ENCODE data around the genes OCLN, GTF2H2C, SERF1B, SMN1, MCCC2 and CARTPT.

GRCh38 chr5:69491816-69492926 is at the start of gene OCLN:
Gene OCLN (plus strand): TSS chr5:69492790.
- PRO-cap, 4 experiments, result peak in 4 of 4 experiments; most common plus-strand start chr5:69492790 (in 2); most common minus-strand start chr5:69492709 (in 4)
- RAMPAGE, long total RNA, 2 experiments, result start-site peak on the plus strand in 2 of 2 experiments, at chr5:69492504-69492820 at its widest, 32 to 362 reads per replicate; start-site peak on the minus strand in 1 of 2 experiments, at chr5:69492681-69492734 at its widest, 7 reads per replicate

DNA sequence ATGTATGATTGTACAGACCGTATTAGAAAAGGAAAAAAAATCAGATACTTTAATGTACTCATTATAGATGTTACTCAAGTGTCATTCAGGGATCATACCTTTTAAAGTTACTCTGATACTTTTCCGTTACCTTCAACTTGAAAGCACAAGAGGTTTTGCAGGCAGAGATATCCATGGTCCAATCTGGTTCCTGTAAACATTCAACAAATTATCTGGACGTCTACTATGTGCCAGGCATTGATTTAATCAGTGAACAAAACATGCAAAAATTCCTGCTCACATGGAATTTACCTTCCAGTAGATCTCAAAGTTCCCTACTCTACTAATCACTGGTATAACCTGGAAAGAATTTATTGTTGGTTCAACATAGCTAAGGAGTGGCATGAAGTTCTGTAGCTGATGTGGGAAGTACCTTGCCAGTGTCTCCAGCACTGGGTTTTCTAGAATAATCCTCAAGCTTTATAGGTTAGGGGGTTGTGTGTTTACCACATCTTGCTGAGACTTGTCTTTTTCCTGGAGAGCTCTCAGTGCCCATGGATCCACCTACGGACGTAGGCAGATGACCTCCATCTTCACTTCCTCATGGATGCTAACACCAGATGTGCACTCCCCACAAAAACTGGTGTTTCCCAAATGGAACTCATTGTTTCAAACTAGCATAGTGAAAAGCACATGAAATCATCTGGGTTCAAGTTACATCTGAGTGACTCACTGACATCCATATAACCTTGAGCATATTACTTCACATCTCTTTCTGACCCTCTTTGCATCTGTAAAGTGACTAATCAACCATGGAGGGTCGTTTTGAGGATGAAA is 9.9 kb downstream of the OCLN start:
- PRO-cap, 4 experiments, result peak in 2 of 4 experiments; most common plus-strand start position 383 of the sequence (in 1); most common minus-strand start position 185 of the sequence (in 2)
- RAMPAGE, long total RNA, 2 experiments, result no peak in any of the 2 experiments

GRCh38 chr5:69525954-69526801 is 33.6 kb downstream of the OCLN start:
- PRO-cap, 4 experiments, result peak in 3 of 4 experiments; most common plus-strand start chr5:69526354 (in 3)
- RAMPAGE, long total RNA, 2 experiments, result no peak in any of the 2 experiments

DNA sequence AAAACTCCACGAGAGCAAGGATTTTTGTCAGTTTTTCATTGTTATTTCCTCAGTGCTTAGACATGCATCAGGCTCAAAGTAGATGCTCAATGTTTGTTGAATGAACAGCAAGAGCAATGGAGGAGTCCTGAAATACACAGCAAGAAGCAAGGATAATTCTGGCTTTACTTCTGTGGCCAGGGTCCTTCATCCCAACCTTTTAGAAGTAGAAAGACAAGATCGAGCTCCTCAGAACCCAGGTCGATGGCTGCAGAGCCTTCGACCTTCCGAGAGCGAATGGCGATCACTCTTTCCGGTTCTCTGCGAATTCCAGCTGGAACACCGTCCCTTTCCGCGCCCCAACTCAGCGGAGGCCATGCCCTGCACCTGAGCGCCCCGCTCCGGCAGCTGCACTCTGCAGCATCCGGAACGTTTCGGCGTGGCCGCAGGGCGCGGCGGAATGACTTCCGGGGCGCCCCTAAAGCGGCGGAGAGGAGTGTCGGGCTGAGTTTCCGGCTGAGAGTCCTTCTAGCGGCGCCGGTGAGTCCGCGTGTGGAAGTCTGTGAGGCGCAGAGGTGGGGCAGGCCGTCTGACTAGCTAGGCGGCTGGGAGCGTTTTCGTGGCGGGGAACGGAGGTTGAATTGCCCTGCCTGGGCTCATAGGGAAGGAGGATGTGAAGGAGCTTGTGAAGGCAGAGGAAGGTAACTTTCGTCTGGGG is at the start of gene GTF2H2C:
Gene GTF2H2C (plus strand): TSS at position 468 of the 697 bp plus-strand sequence.
- PRO-cap, 4 experiments, result peak in 4 of 4 experiments; most common plus-strand start position 549 of the sequence (in 2); most common minus-strand start position 320 of the sequence (in 2)
- RAMPAGE, long total RNA, 2 experiments, result start-site peak on the plus strand in 2 of 2 experiments, centred at positions 503 to 516 of the sequence, 114 to 267 reads per replicate

GRCh38 chr5:70024887-70025492 is at the start of gene SERF1B:
Gene SERF1B (plus strand): TSS chr5:70025251.
- PRO-cap, 4 experiments, result no peak in any of the 4 experiments
- RAMPAGE, long total RNA, 2 experiments, result no peak in any of the 2 experiments

- PRO-cap, 4 experiments, result no peak in any of the 4 experiments
- RAMPAGE, long total RNA, 2 experiments, result no peak in any of the 2 experiments
Observed at GRCh38 chr5:70924922-70925289, at the start of gene SMN1. Gene SMN1 (plus strand): TSS chr5:70925087.

DNA sequence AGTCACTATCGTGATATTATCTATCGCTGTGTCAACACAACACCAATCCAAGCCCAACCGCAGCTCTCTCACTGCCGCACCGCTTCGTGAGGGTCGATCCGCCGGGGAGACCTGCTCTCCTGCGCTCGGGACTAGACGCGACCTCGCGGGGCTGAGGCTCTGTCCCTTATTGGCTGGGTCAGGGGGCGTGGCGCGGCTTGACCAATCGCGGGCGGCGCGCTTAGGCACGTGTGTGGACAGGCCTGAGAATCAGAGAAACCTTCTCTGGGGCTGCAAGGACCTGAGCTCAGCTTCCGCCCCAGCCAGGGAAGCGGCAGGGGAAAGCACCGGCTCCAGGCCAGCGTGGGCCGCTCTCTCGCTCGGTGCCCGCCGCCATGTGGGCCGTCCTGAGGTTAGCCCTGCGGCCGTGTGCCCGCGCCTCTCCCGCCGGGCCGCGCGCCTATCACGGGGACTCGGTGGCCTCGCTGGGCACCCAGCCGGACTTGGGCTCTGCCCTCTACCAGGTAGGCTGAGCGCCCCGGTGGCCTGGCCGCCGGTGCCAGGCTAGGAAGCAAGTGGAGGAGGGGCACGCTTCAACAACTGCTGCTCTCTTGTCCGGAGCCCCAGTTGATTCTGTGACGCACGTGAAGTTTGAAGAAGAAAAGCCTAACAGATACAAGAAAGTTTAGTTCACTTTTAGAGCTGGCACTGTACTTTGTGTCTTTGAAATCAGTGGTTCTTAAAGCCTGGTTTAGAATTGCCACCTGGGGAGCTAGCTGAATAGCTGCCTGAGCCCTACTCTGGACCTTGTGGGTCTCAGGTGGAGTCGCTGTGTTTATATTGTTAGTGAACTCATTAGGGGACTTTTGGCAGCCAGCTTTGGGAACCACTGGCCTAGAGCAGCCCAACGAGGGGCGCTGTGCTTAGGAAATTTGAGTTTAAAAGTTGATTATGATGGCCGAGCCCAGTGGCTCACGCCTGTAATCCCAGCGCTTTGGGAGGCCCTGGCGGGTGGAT is at the start of gene MCCC2:
Gene MCCC2 (plus strand): TSS at position 289 of the 996 bp plus-strand sequence.
- PRO-cap, 4 experiments, result peak in 4 of 4 experiments; most common plus-strand start position 305 of the sequence (in 4); most common minus-strand start position 142 of the sequence (in 3)
- RAMPAGE, long total RNA, 2 experiments, result start-site peak on the plus strand in 2 of 2 experiments, centred at positions 294 to 306 of the sequence, 1,299 to 1,729 reads per replicate

- PRO-cap, 4 experiments, result no peak in any of the 4 experiments
- RAMPAGE, long total RNA, 2 experiments, result no peak in any of the 2 experiments
Observed at GRCh38 chr5:71588048-71588369, 869 bp downstream of the MCCC2 start.

GRCh38 chr5:71718894-71719354 is at the start of gene CARTPT:
Gene CARTPT (plus strand): TSS chr5:71719275.
- PRO-cap, 4 experiments, result no peak in any of the 4 experiments
- RAMPAGE, long total RNA, 2 experiments, result no peak in any of the 2 experiments

DNA sequence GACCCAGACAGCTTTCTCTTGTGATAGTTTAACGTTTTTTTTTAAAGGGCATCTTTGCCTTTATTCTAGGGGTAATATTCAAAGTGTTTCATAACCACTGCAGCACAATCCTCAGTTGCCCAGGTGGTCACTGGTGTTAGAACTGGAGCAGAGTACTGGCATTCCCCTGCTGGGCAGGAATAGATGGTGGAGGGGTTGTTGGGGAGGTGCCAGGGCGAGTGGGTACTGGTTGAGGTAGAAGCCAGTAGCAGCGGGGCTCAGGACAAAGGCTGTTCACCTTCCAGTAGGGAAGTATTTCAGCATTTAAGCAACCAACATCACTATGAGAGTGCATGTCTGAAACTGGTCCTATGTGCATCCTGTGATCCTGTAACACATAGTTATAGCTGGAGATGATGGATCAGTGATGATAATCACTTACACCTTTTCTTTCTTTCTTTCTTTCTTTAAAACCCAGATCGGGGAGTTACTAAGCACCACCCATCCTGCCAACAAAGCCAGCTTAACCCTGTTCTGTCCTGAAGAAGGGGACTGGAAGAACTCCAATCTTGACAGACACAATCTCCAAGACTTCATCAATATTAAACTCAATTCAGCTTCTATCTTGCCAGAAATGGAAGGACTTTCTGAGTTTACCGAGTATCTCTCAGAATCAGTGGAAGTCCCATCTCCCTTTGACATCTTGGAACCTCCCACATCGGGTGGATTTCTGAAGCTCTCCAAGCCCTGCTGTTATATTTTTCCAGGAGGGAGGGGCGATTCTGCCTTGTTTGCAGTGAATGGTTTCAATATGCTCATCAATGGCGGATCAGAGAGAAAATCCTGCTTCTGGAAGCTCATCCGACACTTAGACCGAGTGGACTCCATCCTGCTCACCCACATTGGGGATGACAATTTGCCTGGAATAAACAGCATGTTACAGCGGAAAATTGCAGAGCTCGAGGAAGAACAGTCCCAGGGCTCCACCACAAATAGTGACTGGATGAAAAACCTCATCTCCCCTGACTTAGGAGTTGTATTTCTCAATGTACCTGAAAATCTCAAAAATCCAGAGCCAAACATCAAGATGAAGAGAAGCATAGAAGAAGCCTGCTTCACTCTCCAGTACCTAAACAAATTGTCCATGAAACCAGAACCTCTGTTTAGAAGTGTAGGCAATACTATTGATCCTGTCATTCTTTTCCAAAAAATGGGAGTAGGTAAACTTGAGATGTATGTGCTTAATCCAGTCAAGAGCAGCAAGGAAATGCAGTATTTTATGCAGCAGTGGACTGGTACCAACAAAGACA is 86.6 kb downstream of the MAP1B start:
- PRO-cap, 4 experiments, result no peak in any of the 4 experiments
- RAMPAGE, long total RNA, 2 experiments, result no peak in any of the 2 experiments

GRCh38 chr5:72205073-72206205 is 98.2 kb downstream of the MAP1B start:
- PRO-cap, 4 experiments, result peak in 1 of 4 experiments; most common plus-strand start chr5:72205554 (in 1)
- RAMPAGE, long total RNA, 2 experiments, result no peak in any of the 2 experiments

GRCh38 chr5:72226015-72226467 is 94.0 kb downstream of the MRPS27 start:
- PRO-cap, 4 experiments, result no peak in any of the 4 experiments
- RAMPAGE, long total RNA, 2 experiments, result no peak in any of the 2 experiments

DNA sequence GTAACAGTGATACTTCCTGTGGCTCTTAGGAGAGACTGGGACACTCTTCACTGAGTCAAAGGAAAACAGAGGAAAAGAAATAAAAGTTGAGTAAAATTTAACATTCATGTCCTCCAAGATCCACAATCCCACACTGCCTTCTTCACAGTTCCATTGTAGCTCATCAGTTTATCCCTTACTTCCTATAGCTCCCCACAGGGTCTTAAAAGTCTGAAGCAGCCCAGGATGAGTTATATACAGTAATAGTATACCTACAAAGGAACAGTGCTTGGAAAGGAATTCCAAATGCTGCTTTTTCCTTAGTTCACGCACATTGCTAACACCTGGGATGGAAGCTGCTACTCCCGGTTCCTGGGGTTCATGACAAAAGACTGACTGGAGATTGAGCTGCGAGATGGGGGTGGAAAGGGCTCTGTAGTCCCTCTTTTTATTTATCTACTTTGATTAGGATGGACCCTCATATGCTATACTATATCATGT is 81.4 kb downstream of the MRPS27 start:
- PRO-cap, 4 experiments, result no peak in any of the 4 experiments
- RAMPAGE, long total RNA, 2 experiments, result no peak in any of the 2 experiments

- PRO-cap, 4 experiments, result peak in 1 of 4 experiments; most common minus-strand start chr5:72507676 (in 1)
- RAMPAGE, long total RNA, 2 experiments, result no peak in any of the 2 experiments
Observed at GRCh38 chr5:72507589-72507903, 336 bp upstream of the ZNF366 start.

DNA sequence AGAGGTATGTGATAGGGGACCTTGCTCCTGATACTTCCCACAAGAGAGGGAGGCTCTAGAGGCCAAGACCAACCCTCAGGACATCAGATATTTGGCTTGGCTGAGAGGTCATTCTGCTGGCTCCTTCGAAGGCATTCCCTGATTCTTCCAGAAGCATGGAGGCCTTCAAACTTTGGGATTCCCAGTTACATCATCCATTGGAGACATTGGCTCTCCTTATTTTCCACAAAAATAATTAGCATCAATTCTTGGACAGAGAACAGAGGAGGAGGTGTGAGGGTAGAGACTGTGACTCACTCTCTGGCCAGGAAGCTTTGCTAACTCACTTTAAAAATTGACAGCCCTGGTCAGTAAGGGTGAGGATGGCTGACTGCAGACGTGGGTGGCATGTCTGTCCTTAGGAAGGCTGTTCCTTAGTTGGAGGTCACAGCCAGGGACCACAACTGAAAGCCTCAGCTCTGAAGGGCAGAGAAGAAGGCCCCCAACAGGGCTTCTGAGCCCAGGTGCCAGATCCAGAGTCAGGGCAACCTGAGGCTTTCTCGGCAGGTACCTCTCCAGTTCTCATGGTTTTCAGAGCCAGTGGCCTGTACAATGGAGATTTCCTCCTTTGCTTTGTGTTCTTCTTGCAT is 92.3 kb upstream of the ZNF366 start:
- PRO-cap, 4 experiments, result no peak in any of the 4 experiments
- RAMPAGE, long total RNA, 2 experiments, result no peak in any of the 2 experiments

DNA sequence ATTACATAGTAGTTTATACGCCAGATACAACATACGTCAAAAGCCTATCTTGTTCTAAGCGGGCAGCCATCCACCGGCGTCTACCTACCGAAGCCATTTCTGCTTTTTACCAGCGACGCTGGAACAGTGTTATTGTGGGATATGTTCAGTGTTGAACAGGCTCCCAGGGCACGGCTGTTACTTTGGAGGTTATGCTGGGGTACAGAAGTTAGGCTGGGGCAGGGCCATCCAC is 480 bp upstream of the TNPO1 start:
- PRO-cap, 4 experiments, result no peak in any of the 4 experiments
- RAMPAGE, long total RNA, 2 experiments, result no peak in any of the 2 experiments

DNA sequence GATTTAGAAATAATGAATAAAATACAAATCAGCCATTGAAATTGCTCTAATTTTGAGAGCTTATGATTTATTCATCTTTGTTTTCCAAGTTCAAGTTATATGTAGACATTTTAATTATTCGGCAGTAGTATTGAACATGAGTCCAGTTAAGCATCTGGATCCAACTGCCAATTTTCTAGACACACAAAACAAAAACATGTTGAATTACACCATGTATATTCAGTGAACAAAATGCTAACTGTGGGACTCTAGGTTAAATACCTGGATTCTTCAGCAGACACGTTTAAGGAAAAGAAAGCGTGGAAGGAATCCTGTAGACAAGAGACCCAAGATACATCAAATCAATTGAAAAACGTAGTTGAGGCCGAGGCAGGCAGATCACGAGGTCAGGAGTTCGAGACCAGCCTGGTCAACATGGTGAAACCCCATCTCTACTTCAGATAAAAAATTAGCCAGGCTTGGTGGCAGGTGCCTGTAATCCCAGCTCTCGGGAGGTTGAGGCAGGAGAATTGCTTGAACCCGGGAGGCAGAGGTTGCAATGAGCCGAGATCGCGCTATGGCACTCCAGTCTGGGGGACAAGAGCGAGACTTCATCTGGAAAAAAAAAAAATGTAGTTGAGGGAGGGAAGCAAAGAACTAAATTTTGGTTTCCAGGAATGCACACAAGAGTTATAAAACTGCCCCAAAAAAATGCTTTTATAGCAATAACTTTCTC is 54.2 kb upstream of the FCHO2 start:
- PRO-cap, 4 experiments, result no peak in any of the 4 experiments
- RAMPAGE, long total RNA, 2 experiments, result no peak in any of the 2 experiments

GRCh38 chr5:72925751-72926120 is 30.1 kb upstream of the FCHO2 start:
- PRO-cap, 4 experiments, result peak in 1 of 4 experiments; most common minus-strand start chr5:72925959 (in 1)
- RAMPAGE, long total RNA, 2 experiments, result no peak in any of the 2 experiments

DNA sequence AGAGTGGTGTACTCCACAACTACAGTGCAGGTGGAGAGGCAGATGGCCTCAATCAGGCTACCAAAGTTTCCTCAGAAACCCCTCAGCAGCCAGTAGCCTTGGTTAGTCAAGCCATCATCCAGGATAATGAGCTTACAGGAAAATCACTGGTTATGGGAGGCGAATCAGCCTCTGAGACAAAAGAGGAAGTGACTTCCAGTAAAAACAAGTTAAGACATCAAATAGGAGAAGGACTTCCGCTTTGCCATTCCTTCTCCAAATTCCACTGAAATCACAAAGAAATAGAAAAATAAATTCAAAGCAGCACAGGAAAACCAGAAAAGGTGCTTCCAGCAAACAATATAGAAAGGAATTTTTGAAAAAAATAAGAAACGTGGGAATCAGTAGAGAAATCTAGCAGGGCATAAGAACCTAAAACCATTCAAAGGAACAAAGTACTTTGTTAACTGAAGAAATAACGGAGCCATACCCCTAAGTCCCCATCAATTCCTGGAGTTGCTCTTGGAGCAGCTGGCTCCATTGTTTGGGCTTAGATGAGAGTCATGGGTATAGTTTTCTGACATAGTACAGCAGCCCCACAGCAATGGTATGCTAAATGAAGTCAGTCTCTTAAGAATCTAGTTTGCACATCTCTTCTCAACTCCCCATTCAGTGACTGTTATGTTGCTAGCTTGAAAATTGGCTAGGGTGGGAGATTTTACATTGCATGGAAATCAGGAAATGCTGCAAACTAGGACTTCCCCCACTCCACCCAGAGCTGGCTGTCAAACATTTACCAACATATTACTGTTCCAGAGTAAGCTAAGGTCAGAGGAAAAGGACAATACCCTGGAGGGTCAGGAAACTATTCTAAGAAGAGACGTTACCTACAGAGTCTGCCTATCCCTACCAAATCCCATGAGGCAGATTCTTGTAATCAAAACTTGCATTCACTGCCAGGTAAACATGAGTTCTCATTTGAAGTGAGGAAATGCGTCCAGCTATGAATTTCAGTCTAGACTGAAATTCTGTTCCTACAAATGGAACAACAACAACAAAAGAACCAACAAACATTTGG is 17.8 kb upstream of the FCHO2 start:
- PRO-cap, 4 experiments, result peak in 3 of 4 experiments; most common plus-strand start position 794 of the sequence (in 3); most common minus-strand start position 128 of the sequence (in 2)
- RAMPAGE, long total RNA, 2 experiments, result no peak in any of the 2 experiments

- PRO-cap, 4 experiments, result no peak in any of the 4 experiments
- RAMPAGE, long total RNA, 2 experiments, result no peak in any of the 2 experiments
Observed at GRCh38 chr5:73093811-73094419, 26.5 kb upstream of the TMEM171 start.

All from right lobe of liver (tissue), 4 donors.